Neural progenitor cell (in vitro differentiated cells): ENCODE measurements around a stretch of chr15.

DNA sequence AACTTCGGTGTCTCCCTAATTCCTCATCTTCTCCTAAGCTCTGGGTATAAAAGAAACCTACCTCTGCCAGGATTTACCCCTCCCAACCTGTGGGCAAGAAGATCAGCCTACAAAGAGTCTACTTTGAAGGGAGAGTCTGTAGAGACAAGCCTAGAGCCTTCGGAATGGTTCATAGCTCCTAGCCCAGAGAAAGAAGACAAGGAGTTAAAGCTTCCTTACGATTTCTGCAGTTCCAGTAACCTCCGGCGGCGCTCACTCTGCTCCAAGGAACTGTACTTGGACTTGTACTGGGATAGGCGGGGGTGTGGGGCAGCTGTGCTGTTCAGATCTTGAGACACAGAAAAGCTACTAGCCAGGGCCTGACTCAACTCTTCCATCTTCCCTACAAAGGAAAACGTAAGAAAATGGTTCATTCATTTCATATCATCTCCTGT is 4.8 kb downstream of the SNUPN start:
- RAMPAGE, long total RNA = no peak

- RAMPAGE, long total RNA = no peak
These were observed 25.0 kb downstream of the SNX33 start for GRCh38 chr15:75672601-75673318.

GRCh38 chr15:75703905-75704141 is 8.8 kb downstream of the CSPG4 start:
- RAMPAGE, long total RNA = no peak

DNA sequence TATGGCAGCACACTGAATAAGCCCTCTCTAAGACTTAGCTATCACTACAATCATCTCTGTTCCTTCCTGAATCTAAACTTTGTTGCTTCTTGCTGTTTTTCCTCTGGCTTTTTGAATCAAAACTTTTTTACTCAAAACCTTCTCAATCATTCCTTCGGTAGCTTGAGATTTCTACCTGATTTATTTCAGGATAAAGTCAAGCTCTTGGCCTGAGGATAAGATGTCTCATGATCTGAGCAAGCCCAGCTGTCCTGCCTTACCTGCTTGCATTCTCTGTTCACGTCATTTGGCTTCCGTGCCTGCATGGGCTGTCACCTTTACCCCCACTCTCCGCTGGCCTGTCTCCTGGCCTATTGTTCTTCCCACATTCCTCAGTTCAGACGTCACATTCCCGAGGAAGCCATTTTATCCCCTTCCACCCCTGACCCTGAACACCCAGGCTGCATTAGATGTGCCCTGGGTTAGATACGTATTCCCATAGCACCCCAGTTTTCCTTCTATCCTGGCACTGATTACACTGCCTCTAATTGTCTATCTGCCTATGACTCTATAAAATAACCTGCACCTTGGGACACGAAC is 19.5 kb upstream of the UBE2Q2 start:
- RAMPAGE, long total RNA = no peak

DNA sequence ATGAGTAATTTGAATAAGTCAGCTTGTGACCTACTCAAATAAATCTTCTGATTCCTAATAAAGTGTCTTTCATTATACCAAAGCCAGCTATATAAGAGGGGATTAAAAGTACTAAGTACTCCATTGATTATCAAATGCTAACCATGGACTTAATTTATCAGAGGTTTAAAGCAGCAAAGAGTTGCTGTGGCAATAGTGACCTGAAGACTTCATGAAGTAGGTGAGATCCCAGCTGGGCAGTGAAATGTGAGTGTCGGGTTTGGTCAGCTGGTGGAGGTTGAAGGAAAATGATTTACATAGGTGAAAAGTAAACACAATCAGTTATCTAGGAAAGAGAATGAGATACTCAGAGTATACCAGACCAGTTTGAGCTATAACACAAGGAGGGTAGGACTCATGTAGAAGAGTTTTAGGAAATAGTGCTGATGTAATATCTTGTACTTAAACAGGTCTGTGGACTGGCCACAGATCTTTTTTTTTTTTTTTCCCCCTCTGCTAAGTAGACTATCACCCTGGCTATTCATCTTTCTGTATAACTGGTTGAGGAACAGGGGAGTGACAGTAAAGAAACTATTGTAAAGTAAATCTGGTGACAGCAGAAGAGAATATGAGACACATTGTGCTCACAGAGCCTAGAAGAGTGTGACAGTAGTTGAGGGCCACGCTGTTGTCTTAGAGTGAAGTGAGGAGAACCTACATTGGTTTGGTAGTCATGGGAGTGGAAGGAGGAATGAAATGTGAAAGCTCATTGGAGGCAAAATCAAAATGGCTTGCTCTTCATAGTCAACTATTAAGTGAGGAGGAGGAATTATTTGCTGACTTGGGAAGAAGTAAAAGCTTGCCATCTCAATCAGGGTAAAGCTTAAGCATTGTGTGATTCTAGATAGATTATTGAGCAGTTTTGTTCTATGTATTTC is 16.3 kb upstream of the FBXO22 start:
- RAMPAGE, long total RNA = no peak

DNA sequence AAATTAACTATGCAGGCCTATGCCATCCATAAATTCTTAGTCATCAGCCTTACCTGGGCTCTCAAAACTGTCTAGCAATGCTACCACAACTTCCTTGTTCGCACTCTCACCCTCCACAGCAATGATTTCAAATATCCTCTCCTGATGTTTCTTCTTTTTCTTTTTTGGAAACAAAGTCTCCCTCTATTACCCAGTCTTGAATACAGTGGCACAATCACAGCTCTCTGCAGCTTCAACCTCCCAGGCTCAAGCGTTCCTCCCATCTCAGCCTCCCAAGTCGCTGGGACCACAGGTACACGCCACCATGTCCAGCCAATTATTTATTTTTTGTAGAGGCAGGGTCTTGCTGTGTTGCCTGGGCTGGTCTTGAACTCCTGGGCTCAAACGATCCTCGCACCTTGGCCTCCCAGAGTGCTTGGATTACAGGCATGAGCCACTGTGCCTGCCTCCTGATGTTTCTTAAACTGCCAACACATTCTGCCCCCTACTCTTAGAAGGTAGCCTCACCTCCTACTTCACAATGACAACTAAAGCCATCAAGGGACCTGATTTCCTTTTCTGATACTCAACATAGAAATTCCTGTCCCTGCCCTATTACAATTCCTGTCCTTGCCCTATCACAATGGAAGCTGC is 12.0 kb downstream of the ETFA start:
- RAMPAGE, long total RNA = no peak

- RAMPAGE, long total RNA = no peak
These were observed 4.6 kb downstream of the ISL2 start for GRCh38 chr15:76341092-76341752.

- RAMPAGE, long total RNA = no peak
These were observed 10.5 kb downstream of the ISL2 start for GRCh38 chr15:76346974-76347603.

DNA sequence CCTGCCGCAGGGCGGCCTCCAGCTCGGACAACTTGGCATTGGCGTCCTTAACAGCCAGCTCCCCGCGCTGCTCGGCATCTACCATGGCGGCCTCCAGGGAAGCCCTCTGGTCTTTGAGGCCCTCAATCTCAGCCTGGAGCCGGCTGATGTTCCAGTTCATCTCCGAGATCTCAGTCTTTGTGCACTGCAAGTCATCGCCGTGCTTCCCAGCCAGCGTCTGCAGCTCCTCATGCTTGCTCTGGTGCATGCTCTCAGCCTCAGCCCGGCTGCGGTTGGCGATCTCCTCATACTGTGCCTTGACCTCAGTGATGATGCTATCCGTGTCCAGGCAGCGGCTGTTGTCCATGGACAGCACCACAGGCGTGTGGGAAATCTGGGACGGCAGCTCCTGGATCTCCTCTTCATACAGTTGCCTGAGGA is 15.6 kb upstream of the PSTPIP1 start:
- RAMPAGE, long total RNA = no peak

GRCh38 chr15:77046177-77047055 is 24.5 kb downstream of the TSPAN3 start:
- RAMPAGE, long total RNA = no peak

GRCh38 chr15:77124428-77124924 is 53.6 kb upstream of the TSPAN3 start:
- RAMPAGE, long total RNA = no peak

GRCh38 chr15:77155568-77156404 is 84.9 kb upstream of the TSPAN3 start:
- RAMPAGE, long total RNA = no peak

DNA sequence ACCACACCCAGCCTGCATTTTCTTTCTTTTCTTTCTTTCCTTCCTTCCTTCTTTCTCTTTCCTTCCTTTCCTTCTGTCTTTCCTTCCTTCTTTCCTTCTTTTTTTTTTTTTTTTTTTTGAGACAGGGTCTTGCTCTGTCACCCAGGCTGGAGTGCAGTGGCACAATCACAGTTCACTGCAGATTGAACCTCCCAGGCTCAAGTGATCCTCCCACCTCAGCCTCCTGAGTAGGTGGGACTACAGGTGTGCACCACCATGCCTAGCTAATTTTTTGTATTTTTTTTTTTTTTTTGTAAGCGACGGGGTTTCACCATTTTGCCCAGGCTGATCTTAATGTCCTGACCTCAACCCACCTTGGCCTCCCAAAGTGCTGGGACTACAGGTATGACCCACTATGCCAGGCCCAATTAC is 5.8 kb downstream of the PEAK1 start:
- RAMPAGE, long total RNA = no peak

DNA sequence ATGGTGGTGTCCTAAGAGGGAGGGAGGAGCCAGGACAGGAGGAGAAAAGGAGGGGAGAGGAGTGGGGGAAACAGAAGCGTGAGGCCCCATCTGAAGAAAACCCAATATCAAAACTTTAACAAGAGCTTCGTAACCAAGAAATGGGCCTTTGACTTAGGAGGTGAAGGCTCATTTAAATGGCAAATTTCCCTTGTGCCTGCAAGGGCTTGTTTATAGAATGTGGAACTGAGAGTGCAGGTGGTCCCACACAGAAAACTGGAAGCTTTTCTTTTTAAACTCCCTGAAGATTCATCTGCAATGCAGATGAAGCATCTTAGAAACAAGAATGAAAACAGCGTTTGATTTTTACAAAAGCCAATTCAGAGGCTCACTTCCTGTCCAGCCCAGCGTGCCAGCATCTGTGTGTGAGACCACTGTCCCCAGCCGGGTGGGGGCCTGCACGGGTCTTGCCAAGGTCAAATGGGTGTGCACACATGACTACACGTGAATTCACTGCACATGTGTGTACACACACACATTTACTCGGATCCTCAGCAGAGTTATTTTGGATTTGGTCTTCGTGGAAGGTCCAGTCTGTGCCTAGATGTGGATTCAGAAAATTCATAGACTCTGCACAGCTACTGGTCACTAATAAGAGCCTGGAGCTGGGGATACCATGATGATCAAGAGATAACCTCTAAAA is 94.7 kb downstream of the LINGO1 start:
- RAMPAGE, long total RNA = no peak

DNA sequence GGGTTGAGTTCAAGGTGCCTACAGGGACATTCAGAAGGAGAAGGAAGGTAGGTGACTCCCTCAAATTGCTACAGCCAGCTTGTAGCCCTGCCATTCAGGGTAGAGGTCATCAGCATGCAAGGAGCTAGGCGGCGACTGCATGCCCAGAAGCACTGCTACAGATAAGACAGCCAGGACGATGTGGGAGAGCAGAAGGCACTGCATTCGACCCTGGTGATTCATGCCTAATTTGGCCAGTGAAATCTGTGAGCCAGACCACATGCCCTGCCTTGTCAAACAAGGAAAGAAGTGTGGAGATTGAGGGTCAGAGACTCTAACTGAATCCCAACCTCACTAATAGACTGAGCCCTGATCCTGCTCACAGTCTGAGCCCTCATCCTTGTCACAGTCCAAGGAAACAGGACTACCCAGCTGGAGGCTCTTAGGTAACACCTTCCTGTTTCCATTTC is 86.7 kb downstream of the LINGO1 start:
- RAMPAGE, long total RNA = no peak

DNA sequence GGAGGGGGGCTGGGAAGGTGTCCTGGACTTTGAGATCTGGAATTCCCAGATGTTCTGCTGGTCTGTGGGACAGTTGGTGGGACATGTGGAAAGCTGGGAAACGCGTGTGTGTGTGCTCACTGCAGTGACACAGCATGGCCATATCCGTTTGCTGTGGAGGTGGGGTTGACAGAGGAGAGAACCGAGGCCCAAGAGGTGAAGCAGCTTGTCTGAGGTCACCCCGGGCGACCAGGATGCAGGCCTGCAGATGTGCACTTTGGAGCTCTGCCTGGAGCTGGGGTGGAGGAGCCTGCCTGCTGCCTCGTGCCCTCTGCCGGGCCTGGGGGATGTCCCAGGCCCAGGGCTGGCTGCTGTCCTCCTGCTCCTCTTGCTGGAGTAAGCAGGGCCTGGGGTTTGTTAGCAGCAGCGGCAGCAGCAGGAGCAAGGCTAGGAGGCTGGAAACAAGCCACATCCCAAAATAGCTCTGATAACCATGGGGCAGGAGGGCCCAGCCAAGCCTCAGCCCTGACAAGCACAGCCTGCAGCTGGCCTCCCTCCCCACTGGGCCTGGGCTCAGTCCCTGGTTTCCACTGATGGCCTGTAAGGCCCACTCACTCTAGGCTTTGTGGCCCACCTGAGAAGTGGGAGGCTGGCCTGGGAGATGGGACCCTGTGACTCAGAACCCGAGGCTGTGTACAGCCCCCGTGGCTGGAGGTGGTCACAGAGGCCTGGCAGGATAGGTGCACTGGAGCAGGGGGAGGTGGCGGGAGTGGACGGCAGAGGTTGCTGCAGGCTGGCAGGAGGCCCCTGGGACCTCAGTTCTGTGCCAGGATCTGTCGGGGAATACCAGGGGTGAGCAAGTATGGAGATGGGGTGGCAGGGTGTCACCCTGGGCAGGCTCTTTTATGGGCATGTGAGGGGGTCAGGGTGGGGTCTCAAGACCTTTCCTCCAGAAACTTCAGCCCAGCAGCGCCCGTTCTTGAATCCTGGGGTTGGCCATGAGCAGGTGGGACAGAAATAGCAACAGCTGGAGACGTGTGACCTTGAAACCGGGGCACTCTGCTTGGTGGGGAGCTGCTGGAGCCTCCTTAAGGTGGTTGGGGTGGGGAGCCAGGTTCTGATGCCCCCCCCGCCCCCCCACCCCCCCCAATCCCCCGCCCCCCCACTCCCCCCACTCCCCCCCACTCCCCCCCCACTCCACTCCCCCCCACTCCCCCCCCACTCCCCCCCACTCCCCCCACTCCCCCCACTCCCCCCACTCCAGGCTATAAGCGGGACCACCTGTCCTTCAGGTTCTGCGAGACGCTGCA is 85.4 kb downstream of the TBC1D2B start:
- RAMPAGE, long total RNA = no peak

DNA sequence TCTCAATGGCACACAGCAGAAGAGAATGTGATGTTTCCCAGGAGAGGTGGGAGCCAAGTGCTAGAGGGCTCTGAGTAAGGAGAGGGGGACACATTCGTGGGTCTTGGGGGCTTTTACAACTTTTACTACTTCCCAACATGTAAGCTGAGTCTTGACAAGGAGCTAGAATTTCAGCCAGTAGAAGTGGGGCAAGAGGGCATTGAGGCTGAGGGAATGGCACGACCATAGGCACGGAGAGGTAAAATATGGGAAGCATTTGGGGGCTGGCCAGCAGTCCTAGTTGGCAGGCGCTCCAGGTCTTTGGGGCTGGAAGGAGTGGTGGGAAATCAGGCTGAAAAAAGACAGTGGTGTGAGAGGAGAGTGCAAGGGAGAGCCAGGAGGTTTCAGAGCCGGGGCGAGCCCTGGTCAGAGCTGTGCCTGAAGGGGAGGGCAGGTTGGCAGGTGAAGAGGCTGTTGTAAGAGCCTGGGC is 1.7 kb upstream of the IDH3A start:
- RAMPAGE, long total RNA = no peak

DNA sequence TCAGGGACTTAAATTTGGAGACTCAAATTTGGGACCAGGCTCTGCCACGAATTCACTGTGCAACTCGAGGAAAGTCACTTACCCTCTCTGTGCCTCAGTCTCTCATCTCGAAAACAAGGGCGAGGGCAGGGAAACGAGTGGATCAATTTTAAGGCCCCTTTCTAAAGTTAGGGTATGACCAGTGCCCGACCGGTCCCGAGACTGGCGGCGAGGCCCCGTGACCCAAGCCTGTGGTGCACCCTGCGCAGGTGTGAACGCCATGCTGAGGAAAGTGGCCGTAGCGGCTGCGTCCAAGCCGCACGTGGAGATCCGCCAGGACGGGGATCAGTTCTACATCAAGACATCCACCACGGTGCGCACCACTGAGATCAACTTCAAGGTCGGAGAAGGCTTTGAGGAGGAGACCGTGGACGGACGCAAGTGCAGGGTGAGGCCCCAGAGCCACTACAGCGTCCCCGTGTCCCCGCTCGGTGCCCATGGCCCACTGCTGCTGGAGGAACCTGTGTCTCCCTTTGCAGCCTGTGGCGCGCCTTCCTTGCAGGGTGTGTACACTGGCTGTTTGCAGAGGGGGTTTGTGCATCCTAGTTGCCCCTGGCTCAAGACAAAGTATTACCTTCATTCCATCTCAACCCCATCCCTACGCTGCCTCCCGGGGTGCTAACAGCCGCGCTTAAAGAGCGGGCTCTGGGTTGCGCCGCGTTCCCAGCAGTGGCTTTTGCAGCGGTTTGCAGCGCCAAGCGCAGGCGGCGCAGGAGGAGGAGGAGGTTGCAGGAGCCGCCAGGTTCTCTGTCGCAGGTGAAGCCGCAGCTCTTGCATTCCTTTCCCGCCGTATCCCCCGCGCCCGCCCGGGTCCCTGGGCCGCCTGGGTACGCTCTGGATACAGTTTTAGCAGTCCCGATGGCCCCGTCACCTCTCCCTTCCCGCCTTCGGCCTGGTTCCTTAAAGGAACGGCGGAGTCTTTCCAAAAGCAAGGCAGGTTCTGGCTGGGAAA is 937 bp downstream of the CRABP1 start:
- RAMPAGE, long total RNA = no peak

DNA sequence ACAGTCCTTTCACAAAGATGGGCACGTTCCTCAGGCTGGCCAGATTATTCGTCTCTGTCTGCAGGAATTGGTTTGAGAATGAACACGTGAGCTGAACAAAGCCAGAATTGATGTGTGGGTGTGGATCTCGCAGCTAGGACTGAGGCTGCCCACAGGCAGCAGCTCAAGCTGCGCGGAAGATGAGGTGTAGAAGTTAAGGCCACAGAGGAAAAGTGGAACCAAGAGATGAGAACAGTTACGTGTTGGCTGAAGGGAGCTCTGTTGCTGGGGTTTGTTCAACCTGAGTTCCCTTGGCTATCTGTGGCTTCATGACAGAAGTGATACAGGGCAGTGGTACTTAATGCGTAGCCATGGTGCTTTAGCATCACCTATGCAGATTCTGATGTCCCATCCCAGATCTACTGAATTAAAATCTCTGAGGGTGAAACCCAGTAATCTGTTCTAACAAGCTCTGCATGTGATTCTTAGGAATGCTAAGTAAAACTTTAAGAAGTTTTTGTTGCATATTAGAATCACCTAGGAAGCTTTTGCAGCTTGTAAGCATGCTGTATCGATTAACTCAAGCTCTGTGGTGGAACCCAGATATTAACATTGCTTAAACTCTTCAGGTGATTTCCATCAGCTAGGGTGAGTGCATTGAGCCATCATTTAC is 9.2 kb downstream of the PSMA4 start:
- RAMPAGE, long total RNA = no peak

DNA sequence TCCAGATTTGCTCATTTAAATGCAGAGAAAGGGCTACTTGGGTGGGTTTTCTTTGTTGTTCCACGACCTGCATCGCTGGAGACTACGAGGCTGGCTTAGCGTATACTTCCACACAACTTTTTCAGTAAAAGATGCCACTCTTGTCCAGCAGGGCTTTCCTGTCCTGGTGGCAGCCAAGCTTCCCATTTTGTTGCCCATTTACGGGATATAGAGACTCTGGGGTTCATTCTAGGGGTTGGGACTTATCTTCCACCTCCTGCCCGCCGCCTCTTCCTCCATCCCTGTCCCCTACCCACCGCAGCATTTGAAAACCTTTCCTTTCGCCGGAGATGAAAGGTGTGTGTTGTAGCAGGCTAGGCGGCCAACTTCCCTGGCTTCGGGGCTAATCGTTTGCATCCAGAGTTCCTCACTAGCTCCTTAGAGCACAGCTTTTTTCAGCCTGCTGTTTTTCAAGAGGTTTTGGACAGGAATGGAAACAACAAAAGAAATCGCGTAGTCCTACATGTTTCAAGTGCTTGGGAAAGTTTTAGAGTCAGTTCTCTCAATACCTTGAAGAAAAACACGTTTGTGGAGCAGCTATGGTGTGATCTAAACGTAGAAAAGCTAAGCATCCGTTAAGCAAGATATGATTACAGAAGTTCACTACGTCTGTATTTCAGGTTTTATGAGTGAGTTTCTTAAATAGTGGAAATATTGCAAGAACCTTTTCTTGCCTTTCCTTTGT is 825 bp downstream of the CHRNA5 start:
- RAMPAGE, long total RNA = no peak